Colon Carcinoma Metastatic in the Lung (tissue), 2 donors: ENCODE measurements around a stretch of chr6.

GRCh38 chr6:43640192-43640872 lies 4.5 kb upstream of the RSPH9 start:
- PRO-cap, 2 experiments: no peak in any of the 2 experiments

- PRO-cap, 2 experiments: peak in 2 of 2 experiments; most common plus-strand start chr6:43667441 (in 1); most common minus-strand start chr6:43667314 (in 2)
Measured at GRCh38 chr6:43667083-43668032, 20.2 kb downstream of the MRPS18A start.

DNA sequence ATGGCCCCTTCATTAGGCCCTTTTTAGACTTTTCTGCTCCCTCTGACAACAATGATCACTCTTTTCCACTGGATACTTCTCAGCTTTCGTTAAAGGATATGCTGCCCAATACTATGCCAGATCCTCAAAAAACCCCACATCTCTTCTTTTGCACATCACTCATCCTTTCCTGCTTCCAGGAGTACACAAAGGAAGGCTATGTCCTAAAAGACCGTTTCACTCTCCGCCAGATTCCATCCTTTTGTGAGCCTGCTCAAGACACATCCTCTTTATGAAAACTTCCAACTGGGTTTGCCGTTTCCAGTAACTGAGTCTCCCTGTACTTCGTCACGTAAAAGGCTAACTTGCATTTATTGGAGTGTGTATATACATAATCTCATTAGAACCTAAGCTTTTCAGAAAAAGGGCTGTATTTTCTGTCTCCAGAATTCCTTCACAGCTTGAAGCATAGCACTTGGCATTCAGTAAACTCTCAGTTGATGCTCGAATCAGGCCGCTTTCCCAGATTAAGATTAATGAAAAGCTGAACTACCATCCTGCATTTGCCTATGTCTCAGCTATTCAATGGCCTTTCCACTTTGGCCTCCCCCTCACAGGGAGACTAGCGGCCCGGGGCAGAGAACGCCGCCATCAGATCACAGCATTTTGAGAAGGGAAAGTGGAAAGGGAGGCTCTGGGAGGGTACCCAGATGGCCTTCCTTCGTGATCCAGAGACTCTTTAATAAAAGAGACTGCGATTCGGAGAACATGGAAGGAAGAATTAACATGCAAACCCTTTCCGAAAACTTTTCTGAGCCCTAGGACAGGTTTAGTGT lies 779 bp downstream of the MRPS18A start:
- PRO-cap, 2 experiments: no peak in any of the 2 experiments

DNA sequence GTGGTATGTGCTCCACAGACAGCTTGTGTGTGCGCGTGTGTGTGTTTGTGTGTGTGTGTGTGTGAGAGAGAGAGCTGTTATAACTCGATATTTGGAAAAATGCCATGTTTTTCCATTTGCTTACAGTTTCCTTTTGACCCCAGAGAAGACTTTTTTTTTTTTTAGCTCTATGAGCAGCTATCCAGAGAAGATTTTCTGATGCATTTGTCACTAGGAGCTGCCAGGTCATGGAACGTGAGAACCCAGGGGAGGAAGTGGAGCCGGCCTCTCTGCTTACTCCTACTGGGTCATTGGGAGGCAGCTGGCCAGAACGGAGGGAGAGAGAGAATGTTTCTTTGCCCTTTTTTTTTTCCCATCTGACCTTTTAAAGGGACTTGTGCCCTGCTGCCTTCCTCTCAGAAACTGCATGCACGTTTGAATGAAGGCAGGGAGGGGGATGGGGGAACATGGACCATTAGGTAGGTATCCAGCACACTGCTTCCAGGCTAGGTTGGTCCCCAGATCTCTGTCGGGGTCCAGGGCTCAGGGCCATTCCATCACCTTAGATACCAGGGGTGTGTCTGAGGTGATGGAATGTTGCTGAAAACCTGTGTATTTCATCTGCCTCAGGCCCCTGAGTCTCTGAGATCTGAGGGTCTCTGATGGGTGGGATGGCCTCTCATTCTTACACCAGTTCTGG lies 11.1 kb upstream of the MRPS18A start:
- PRO-cap, 2 experiments: no peak in any of the 2 experiments

- PRO-cap, 2 experiments: peak in 2 of 2 experiments; most common plus-strand start chr6:43769655 (in 2)
Measured at GRCh38 chr6:43769572-43769797, 526 bp upstream of the VEGFA start.

DNA sequence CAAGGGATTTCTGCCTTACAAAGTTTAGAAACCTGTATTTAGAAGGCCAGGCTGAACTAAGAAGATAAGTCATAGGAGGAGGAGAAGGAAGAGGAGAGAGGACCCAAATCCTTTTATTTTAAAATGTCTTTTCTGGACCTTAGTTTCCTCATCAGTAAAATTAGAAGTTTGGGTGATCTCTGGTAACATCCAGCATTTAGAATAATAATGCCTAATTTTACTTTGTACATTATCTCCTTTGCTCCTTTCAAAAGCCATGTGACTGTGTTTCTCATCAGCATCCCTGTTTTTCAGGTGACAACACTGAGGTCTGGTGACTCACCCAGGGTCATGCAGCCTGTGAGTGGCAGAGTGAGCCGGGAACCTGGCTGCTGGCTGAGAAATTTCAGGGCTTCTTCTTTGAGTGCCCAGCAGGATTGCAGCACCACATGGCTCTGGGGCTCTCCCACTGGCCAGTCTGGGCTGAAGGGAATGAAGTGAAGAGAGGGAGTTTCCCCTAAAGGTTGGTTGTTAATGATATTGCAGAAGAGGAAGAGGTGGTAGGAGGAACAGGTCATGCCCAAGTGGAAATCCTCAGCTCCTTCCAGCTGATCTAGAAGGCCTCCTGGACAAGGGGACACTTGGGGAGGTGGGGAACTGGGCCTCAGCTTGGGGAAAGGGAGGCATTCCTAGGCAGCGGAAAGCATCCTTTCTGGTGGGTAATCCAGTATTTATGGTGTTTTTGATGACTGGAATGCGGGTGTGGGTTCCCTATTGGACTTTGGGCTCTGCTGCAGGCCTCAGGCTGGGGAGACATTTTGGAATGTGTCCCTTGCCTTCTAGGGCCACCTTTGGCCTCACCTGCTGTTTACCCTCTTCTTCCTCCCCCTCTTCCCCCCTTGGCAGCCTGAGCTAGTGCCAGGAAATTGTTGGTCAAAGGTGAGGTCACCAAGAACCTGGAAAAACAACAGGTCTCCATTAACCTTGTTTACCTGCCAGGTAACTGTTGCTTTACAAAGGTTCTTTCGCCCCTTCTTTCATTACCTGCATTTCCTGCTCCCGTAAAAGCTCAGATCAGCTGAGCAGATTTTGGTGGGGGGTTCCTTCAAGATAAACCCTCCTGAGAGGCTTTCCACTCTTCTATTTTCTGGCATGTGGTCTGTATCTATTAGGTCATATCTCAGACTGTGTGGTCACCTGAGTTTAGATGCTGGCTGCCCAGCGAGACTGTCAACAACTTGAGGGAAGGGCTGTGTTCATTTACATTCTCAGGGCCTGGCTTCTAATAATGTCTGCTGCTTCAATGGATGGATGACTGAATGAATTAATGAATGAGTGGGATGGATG lies 34.3 kb downstream of the VEGFA start:
- PRO-cap, 2 experiments: no peak in any of the 2 experiments

GRCh38 chr6:43966028-43966589 lies 161.1 kb downstream of the MRPL14 start:
- PRO-cap, 2 experiments: no peak in any of the 2 experiments

DNA sequence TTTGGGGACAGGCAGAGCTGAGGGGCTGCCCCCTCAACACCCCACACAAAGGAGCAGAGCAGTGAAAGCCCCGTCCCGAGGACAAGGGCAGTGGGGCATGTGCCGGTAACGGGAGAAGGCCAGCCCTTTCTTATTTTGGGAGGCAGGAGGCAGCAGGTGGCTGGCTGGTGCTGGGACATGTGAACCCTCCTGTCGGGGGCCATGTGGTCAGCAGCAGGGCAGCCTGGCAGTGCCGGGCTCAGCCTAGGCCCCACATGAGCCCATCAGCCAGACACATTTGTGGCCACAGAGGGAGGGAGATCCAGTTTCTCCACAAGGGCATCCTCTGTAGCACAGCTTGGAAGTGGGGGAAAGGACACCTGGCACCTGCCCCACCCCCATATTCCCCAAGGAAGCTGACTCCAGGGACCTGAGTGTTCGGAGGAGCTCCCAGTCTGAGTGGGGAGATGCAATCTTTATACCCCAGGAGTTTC lies 137.6 kb downstream of the MRPL14 start:
- PRO-cap, 2 experiments: no peak in any of the 2 experiments

DNA sequence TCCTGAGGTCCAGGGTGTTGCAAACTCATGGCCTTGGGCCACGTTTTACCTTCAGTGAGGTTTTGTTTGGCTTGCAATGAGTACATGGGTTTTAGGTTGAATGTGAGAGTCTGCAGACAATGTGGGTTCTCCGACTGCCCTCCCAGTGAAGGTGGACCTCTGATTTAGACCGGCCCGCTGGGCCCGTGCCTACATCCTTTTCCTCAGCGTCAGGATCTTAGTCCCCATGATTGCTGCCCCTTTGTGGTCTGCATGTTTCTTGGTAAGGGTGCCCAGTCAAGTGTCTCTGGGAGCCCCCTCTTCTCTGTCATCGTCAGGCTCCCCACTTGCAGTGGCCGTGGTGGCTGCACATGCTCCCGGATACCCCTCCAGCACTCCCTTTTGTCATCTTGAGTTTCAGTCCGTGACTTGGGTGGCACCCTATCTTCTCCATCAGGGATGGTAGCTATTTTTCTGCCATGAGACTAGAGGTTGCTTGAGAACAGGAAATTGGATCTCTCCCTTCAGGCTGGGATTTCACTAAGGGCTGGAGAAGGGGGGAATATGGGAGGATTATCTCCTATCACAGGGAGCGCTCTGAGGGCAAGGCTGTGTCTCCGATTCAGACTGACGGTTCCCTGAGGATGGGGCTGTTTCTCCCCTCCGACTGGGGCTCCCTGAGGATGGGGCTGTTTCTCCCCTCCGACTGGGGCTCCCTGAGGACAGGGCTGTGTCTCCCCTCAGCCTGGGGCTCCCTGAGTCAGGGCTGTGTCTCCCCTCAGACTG lies 123.2 kb downstream of the MRPL14 start:
- PRO-cap, 2 experiments: no peak in any of the 2 experiments

GRCh38 chr6:44009882-44010364 lies 117.3 kb downstream of the MRPL14 start:
- PRO-cap, 2 experiments: no peak in any of the 2 experiments

DNA sequence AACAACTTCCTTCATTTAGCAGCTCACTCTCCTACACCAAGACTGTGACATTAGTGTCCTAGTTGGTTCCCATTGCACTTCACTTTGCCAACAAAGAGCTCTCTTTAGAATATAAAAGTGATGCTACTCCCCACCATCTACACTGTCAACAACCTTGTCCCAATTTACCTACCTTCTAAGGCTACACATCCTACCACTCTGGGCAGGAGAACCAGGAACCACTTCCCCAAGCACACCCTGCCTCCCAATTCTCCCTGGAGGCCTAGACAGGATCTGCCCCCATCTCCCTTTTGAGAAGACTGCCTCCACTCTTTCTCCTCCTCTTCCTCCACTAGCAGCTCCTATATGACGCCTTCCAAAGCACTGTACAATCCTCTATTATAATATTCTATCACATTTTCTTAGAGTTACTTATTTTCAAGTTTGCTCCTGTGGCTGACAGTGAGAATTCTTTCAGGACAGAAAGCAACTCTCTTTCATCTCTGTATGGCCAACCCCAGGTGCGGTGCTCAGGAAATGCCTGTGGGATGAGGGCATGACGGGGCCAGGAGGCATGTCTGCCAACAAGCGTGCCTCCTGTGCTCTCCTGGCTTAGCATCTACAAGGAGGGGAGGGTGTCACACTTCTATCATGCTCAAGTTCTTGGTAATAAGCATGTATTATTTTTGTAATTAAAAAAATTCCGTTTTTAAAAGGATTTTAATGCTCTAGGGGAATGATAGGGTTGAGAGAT lies 11.6 kb downstream of the MRPL14 start:
- PRO-cap, 2 experiments: no peak in any of the 2 experiments

DNA sequence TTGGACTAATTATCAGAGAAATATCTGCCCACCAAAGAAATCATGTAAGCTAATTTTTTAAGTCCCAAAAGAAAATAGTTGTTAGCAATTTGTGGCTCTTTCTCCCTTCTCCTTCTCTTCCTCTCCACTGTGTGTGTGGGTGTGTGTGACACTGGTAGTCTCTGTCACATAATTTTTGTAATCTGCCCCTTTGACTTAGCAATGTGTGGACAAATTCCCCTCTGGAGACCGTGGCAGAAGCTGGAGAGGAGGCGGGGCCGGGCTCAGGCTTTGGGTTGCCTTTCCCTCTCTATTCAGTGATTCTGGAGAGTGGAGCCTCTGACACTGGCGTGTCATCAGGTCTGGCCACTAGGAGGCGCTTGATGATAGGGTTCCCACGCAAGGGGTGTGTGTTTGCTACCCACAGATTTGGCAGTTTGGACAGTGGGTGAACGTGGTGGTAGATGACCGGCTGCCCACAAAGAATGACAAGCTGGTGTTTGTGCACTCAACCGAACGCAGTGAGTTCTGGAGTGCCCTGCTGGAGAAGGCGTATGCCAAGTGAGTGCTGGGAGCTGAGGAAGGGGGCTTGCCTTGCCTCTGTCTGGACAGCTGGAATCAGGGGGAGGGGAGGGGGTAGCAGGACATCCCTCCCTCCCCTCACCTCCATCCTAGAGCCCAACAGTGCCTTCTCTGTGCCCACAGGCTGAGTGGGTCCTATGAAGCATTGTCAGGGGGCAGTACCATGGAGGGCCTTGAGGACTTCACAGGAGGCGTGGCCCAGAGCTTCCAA lies 14.1 kb downstream of the CAPN11 start:
- PRO-cap, 2 experiments: no peak in any of the 2 experiments

DNA sequence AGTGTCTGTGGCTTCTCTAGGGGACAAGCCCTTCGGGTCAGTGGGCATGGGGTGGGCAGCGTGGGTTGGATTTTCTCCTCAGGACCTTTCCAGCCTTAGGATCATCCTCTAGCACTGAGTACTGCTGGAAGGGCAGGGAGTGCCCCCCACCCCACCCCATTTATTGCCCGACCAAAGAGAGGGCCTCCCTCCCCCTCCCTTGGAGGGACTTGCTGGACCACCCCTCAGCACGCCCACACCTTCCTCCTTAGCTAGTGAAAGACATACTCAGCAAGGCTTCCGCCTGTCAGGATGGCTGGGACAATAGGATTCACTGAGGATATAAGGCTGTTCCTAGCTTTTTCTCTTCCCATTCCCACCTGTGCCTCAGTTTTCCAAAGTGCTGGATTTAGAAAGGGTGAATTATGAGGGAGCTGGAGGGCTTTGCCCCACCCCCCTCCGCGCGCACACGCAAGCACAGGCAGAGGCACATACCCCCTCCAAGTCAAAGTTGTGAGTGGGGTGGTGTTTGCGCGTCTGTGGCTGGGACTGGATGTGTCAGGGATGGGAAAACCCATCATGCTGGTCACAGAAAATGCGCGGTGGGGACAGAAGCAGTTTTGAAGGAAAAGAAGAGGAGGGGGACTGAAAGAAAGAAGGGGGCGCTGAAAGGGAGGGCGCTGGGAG lies 783 bp upstream of the SLC29A1 start:
- PRO-cap, 2 experiments: no peak in any of the 2 experiments

GRCh38 chr6:44229173-44230002 lies 6.0 kb downstream of the SLC29A1 start:
- PRO-cap, 2 experiments: no peak in any of the 2 experiments

DNA sequence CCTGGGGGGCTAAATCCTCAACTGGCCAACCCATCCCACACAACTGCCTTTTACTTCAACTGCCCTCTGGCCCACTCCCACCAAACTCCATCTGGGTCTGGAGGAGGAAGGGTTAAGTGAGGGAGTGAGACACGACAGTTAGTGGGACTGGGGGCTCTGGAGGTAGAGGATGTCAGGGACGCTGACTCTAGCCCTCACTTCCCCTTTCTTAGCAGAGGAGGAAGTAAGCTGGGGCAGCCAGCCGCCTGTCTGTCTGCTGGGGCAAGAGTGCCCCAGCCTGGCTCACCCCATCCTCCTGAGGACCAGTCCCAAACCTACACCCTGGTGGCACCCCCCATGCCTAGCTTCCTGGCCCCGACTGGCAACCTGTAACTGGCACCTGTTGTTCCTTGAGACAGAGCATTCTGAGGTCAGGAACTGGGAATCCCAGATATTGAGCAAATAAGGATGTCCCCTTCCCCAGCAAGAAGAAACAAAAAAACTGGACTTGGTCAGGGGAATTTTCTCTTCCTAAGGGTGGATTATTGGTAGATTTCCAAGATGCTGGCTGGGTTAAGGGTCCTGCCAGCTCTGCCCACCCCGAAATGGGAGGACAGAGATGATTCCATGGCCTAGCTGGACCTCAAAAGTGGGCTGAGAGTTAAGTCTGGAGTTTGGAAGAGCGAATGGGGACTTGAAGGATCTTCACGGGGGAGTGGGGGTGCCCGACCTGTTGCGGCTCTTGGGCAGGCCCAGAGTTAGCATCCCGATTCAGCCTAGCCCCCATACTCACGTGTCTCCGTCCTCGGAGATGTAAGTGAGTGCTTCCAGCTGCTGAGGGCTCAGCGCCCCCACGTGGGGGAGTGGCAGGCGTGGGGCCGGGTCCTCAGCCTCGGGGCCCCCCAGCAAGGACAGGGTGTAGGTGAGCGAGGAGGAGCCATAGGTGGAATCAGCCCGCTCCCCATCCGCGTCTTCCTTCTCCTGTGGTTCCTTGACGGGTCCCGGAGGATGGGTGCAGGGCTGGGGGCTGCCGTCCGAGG lies 832 bp downstream of the NFKBIE start:
- PRO-cap, 2 experiments: peak in 2 of 2 experiments; most common plus-strand start position 214 of the sequence (in 2); most common minus-strand start position 210 of the sequence (in 2)

DNA sequence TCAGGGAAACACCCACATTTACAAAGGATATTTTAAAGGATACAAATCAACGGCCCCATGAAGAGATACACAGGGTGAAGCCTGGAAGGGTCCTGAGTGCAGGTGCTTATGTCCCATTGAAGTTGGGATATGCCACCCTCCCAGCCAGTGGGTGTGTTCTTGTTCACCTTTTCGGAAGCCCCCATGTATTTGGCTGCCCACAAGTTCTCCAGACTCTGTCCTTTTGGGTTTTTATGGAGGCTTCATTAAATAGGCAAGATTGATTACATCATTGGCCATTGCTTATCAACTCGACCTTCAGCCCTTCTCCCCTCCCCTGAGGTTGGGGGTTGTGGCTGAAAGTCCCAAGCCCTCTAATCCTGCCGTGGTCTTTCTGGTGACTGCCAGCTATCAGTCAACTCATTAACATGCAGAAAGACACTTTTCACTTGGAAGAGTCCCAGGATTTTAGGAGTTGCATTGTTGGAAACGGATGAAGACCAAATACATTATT lies 9.3 kb downstream of the CDC5L start:
- PRO-cap, 2 experiments: no peak in any of the 2 experiments

- PRO-cap, 2 experiments: no peak in any of the 2 experiments
Measured at GRCh38 chr6:45326261-45327339, 1.5 kb upstream of the RUNX2 start.

GRCh38 chr6:45376739-45377160 lies 984 bp downstream of the SUPT3H start:
- PRO-cap, 2 experiments: no peak in any of the 2 experiments

DNA sequence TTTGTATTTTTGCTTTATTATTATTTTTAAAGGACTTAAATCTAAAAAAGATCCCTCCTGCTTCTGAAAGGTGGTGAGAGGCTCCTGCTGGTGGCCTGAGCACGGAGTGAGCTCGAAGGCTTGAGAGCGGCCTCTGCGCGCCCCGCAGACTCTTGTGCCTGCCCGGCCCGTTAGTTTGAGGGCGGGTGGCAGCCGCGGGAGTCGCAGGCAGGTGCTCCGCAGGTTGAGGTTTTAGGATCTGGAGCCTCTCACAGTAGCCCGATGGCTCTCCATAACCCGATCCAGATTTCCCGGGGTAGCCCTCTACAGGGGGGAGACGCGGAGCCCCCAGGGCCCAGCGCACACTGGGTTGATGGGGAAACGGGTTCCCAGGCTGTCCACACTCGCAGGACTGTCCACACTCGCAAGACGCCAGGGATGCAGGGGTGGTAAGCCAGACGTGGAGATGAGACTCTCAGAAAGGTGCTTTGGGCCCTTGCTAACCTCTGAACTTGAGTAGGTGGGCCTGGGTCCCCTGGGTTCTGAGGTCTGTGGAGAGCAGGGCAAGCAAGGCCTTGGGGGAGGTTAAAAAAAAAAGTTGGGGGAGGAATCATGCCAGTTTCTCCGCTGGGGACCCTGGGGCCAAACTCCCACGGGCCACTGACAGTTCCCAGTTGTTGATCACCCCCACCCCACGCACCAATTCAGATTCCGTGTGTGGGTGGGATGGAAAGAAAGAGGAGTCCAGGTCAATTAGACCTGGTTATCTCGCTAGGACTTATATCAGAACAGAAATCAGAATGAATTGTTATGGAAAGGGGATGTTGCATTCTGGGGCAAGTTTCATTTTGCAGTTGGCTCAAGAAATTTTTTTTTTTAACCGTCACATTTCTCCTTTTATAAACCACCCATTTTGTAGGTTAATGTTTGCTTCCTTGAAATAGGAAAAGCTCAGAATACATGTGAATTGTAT lies 46.5 kb upstream of the SUPT3H start:
- PRO-cap, 2 experiments: no peak in any of the 2 experiments

DNA sequence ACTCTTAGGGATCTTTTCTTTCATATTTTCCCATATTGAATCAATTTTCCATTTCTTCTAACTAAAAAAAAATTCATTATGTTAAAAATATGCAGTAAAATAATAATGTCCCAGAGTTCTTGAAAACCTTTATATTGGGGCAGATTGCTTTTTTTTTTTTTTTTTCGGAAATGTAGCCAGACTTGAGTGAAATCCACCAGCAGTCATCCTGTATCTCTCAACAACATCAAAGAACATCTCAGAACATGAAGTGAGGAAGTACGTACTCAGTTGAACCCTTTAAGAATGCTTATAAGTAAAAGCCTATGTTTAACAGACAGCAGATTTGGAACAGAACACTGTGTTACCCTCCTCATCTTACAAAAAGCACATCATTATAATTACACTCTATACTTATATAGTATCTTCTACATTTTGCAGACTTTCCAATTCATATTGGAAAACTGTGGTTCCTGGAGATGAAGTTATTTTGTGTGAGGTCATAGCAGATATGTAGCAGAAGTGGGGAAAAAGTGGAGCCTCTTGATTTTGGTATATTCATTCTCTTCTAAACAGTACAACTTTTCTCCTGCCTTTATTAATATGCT lies 51.0 kb upstream of the SUPT3H start:
- PRO-cap, 2 experiments: peak in 1 of 2 experiments; most common plus-strand start position 319 of the sequence (in 1); most common minus-strand start position 228 of the sequence (in 1)